Measurements from ENCODE around the genes IL12B, ATP10B and GABRA1.

DNA sequence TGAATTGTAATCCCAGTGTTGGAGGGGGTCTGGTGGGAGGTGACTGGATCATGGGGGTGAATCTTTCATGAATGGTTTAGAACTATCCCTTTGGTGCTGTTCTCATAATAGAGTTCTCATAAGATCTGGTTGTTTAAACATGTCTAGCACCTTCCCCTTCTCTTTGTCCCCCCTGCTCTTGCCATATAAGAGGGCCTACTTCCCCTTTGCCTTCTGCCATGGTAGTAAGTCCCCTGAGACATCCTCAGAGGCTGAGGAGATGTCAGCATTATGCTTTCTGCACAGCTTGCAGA lies 577.7 kb upstream of the CLINT1 start:
- PRO-cap: no peak

DNA sequence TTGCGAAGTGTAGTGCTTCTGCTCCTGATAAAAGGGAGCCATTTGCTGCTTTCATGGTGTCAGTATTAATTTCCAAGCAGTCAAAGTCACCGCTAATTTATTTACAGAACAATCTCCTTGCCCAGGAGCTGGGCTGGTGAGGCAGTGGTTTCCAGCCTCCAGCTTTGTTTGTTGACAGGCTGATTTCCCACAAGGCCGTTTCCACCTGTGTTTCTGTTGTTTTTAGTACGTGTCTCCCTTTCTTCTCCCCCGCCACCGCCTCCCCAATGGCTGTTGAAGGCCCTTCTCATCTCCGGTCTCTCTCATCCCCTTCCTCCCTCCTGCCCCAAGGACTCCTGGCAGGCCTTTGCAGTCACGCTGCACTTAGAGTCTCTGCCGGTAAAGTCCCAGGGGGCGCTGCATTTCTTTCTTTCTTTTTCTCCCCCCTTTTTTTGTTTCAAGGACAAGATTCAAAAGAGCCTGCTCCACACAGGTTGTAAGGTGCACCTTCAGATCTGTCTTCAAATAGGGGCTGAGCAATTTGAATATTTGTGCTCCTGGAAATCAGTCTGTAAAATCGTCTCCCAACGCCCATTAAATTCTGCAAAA lies 422.6 kb downstream of the EBF1 start:
- PRO-cap: no peak

- PRO-cap: no peak
These were observed 96.8 kb downstream of the EBF1 start for GRCh38 chr5:159002893-159003410.

DNA sequence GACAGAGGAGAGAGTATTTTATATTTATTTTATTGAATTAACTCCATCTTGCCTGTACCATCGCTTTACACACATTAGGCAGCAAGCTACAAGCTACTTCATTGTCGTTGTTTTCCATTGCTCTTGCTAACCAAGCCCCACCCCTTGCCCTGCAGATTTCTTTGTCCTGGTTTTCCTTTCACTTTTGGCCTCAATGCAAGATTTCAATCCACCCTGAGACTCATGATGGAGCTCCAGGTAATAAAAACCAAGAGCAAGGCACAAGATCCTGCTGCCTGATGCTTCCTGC lies 65.2 kb downstream of the EBF1 start:
- PRO-cap: no peak

DNA sequence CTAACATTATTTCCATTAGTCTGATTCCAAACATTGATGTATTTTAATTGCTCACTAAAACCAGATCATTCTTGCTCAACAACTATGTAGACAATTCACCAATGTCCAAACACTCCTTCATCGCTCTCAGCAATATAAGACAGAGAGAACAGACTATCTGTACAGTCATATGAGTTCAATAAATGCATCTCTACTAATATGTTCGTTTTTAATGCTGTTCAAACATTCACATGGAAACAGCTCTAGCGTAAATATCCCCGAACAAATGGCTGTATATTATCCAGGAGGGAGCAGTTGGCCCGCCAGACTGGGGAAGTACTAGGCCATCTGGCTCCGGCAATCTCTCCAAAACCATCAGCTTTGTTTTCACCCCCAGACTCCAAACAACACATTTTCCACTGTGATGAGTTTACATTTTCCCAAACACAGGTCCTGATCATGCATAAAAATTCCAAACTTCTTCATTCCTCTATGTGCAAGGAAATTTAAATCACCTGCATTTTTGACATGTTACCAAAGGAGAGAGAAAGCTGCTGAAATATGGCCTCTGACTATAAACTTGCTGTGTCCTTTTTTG lies 8.7 kb downstream of the EBF1 start:
- PRO-cap: no peak

GRCh38 chr5:159096201-159097250 lies 3.2 kb downstream of the EBF1 start:
- PRO-cap: no peak

- PRO-cap: no peak
These were observed 264 bp upstream of the EBF1 start for GRCh38 chr5:159099945-159100414.

DNA sequence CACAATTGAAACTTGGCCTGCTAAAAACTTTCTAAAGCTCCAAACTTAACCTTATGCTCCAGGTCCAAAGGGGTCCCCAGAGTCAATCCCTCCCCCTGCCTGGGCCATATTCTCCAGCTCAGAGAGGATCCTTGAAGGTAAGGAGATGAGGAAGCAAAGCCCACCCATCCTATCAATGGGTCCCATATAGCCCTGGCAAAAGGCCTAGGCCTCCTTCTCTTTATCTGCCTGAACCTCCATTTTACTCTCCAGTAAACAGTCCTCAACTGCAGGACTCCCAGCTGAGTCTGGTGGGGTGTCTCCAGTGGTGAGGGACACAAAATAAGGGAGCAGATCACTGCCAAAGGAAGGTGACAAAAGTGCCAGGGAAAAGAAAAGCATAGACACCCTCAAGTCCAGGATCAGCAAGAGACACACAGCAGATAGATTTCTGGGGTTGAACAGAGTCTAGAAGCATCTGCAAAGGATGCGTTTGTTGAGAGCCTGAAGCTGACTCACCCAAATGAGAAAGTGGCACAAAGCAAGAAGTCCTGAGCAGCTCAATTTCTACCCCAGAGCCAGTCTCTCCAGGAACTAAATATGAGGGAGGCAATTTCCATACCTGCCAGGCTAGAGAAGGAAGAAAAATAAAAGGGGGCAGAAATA lies 2.7 kb upstream of the EBF1 start:
- PRO-cap: no peak

DNA sequence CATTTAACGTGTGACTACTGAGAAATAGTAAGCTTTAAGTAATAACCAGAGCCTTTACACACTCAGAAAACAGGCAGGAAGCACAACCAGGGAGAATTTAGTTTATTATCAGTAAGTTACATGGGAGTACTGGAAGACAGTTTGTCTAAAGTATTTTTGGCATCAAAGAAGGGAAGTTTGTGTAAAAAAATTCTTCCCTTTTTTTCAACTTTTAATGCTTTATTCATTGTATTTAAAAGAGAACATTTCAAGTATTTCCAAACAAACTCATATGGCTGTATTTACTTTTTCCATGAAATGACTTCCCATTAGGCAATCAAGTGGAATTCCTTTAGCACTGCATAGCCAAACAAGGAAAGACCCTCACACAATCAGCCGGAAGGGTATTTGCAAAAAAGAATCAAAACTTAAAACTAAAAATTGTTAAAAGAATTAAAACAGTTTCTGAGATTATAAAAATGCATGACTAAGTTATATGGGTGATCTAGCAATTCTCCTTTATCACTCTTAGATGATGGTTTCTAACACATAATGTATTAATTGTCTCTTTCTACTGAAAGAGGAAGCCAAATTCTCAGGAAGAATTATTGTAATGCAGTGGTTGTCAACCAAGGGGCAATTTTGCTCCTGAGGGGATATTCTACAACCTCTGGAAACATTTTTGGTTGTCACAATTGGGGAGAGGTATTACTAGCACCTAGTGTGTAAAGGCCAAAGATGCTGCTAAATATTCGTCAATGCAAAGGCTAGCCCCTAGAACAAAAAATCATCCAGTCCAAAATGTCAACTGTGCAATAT lies 26.5 kb downstream of the RNF145 start:
- PRO-cap: no peak

GRCh38 chr5:159195445-159195888 lies 13.9 kb downstream of the RNF145 start:
- PRO-cap: no peak

GRCh38 chr5:159330411-159330685 lies at the start of gene IL12B:
Gene IL12B (minus strand): TSS chr5:159330487.
- PRO-cap: no peak

DNA sequence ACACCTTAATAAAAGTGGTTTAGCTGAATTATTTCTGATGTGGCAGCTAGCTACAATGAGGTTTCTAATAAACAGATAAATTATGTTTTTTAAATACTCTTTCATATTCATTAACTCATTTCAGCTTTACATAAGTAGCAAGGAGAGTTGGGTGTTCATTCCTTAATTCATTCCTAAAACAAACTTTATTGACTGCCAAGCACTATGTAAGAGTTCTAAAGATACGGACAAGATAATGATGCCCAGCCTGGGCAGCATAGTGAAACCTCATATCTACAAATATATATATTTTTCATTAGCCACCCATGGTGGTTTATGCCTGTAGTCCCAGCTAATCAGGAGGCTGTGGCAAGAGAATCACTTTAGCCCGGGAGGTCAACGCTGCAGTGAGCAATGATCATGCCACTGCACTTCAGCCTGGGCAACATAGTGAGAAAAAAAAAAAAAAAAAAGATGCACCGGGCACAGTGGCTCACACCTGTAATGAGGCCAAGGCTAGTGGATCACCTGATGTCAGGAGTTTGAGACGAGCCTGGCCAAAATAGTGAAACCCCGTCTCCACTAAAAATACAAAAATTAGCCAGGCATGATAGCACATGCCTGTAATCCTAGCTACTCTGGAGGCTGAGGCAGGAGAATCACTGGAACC lies 50.3 kb upstream of the ADRA1B start:
- PRO-cap: no peak

- PRO-cap: no peak
These were observed 54.0 kb upstream of the FABP6 start for GRCh38 chr5:160175239-160175716.

DNA sequence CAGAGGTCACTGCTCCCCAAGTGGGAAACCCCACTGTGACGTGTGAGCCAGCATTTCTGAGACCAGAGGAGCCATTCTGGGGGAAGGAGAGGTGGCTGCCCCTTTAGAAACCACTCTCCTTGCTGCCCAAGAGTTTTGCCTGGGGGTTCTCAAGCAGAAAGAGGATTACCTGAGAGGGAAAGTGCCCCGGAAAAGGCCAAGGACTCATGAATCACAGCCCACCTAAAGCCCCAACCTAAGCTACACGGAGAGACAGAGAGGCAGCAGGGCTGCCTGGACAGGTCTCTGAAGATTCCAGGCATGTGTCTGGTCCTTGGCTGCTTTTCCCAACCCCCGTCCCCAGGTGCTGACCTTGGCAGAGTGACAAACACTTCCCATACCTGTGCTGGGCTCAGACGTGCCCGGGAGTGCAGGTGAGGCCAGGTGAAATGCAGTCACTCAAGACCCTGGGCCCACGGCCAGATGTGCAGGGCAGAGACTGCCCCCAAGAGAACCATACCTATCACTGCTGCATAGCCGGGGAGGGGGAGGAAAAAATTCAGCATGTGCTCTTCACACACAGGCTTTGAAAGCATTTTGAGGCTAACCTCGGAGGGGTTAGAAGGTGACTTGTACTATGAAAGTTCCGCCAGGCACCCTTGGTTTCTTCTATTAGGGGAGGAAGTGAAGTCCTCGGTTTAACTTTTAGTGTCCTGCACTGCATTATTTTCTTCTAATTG lies 22.7 kb downstream of the CCNJL start:
- PRO-cap: no peak

- PRO-cap: no peak
These were observed 28.1 kb downstream of the C1QTNF2 start for GRCh38 chr5:160342219-160342864.

DNA sequence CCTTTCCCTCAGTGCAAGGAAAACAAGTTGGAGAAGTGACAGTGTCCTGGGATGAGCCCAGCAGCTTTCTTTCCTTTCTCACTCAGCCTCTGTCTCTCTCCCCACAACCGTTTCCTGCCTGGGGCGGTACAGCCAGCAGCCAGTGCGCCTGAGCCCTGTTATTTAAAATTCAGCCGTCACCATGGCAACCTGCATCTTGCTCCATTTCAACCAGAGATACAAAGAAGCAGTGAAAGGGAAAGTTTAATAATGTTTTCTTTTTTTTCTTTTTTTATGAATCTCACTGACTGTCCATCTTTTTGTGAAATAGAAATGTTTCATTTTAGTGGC lies 85.0 kb downstream of the PTTG1 start:
- PRO-cap: unidirectional peak, minus-strand start at position 105 of the sequence

DNA sequence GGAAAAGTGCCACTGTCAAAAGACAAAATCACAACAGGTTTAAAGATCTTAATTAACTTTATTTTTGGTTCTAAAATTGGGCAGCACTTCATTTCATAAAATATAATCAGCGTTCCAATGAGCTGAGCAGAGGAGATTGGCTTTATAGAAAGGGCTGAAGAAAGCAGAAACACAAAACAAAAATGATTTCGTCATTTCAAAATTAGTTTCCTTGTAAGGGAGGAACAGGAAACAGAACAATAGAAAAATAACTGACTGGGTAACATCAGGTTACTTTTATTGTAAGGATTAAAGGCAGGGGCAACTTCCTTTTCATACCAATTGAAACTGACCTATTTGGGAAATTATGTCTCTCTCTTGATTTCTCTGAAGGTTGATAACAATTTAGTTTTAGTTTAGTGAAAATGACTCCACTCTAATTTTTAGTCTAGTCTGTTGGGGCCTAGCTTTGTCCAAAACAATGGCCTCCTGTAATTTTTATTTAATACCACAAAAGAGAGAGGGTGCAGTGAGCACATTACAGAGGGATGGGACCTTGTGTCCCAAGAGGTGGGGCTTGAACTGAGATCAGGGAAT lies 157.1 kb downstream of the ATP10B start:
- PRO-cap: no peak

- PRO-cap: no peak
These were observed at the start of gene ATP10B for GRCh38 chr5:160851781-160852462. Gene ATP10B (minus strand): TSS chr5:160852211.

DNA sequence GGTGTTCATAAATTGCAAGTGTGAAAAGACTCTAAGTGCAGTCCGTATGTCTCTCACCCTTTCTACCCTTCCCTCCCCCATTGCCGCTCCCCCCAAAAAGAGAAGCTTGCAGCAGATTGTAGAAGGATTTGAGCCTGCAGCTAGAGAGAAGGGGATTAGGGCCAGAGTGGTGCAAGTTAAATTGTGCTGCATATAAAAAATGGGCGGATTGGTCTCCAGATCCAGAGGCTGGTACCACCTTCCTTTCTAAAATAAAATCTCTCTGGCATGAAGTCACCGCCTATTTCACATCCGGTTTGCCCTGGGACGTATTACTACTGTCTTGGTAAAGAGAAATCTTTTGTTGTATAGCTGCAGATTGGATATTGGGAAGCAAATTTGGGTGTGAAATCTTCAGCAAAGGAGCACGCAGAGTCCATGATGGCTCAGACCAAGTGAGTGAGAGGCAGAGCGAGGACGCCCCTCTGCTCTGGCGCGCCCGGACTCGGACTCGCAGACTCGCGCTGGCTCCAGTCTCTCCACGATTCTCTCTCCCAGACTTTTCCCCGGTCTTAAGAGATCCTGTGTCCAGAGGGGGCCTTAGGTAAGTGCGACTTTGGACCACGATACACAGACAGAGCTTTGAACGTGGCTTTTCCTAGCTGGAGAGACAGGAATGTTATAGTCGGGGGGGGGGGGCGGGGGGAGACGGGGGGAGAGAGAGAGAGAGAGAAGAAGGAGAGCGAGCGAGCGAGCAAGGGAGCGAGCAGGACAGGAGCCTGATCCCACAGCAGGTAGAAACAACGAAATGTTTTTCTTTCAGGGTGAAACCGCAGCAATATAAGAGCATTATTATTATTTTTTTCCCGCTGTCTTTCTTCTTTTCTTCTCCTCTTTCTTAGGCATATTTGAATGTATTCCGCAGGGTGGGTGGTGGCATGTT lies at the start of gene GABRA1:
Gene GABRA1 (plus strand): TSS at position 281 of the 922 bp plus-strand sequence.
- PRO-cap: no peak

DNA sequence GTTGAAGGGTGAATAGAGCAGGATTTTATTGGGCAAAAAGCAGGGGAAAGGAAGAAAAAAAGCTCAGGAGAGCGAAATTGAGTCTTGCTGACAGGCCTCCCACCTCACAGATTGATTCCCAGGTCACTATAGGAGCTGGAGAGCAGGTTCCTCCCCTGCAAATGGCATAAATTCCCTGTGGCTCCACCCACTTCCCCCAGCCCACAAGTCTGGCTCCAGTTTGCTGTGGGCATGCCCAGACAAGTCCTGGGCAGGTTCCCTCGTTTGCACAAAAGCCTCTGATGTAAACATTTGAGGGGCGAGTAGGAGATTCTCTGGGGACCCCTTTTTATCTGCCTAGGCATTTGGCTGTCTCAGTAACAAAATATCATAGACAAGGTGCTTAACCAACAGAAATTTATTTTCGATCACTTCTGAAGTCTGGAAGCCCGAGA lies 614.4 kb downstream of the MAT2B start:
- PRO-cap: no peak